Bronchial lymph node (tissue), 1 donor: ENCODE measurements around the genes GJA5, NBPF11 and NUDT4B.

GRCh38 chr1:147167555-147167858 lies 4.8 kb downstream of the PRKAB2 start:
- PRO-cap: no peak

DNA sequence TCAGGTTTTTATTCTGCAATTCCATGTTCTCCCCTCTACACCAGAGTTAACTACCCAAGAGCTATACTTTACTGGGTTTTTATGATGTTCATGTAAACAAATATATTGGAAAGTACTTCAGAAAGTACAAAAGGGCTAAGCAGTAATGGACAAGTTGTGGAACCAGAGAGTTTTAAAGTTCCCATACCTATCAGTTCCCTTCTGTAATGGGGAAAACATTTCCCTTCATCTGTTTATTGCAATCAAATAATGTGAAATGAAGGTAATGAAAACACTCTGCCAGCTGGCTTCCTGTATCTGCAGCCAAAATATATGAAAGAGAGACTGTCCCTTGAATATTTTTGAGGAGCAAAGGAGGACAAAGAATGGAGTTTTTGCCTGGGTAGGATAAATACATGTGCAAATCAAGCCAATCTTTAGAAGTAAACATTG lies 9.9 kb downstream of the FMO5 start:
- PRO-cap: no peak

GRCh38 chr1:147504532-147505418 lies 36.5 kb upstream of the BCL9 start:
- PRO-cap: no peak

DNA sequence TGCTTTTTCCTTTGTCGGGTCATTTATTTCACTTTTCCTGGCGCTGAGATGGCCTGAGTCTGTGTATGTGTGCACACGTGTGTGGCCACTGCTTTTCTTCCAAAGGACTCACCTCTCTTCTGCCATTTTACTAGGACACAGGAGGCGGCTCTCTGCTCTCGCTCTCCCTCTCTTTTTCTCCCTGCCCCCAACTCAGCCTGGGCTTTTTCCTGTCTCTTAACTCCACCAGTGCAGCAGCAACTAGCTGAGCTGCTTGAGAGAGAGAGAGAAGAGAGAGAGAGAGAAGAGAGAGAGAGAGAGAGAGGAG lies 532 bp upstream of the BCL9 start:
- PRO-cap: unidirectional peak, minus-strand start at position 180 of the sequence

DNA sequence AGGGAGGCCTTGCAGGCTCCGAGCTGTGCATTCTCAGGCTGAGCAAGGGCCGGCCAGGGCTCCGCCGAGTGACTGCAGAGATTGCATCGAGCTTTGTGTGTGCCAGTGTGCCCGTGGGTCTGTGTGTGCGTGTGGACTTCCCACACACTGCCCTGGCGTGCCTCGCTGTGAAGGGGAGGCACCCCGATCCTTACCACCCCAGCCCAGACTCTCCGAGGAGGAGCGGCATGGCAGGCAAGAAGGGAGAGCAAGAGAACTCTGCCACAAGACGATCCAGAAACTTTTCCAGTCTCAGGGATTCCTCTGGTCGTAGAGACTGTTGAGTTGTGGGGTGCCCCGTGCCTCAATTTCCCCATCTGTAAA lies 717 bp downstream of the BCL9 start:
- PRO-cap: no peak

DNA sequence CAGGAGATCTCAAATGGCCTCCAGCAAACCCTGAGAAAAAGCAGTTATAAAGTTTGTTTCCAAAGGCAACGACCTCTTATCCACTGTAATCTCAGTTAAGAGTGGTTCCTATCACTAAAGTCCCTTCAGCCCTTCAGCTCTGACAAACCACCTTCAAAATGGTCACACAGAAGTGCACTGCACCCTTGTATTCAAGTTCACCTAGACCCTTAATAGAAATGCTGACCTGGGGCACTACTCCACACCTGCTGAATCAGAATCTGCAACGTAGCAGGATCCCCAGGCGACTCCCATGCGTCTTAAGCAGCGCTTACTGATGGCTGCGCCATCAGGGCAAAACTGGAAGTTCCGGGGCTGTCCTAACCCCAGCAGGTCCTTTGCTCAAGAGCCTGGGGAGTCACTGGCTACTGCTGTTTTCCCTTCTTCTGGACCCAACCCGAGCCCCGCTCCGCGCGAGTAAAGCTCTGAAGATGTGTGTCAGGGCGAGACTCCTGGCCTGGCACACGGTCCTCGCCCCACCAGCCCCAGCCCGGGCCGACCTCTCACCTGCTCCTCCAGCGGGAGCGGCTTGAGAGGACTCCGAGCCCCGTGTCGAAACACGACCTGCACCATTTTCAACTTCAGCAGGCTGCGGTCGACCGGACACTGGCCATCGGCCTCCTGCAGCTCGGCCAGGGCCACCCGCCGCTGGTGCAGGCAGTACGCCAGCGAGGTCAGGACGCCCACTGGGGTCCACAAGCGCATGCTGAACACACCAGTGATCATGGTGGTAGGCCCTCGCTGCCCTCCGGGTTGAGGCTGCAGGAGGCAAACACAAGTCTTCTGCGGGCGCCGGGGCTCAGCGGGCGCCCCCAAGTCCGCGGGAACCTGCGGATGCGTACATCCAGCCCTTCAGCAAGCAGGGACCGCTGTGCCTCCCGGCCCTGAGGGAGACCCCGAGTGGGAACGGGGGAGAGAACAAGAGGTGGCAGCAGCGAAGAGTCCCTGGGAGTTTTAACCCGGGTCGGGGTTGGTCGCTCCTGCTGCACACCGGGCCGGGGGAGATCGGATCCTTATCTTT lies 710 bp downstream of the ACP6 start:
- PRO-cap: no peak

DNA sequence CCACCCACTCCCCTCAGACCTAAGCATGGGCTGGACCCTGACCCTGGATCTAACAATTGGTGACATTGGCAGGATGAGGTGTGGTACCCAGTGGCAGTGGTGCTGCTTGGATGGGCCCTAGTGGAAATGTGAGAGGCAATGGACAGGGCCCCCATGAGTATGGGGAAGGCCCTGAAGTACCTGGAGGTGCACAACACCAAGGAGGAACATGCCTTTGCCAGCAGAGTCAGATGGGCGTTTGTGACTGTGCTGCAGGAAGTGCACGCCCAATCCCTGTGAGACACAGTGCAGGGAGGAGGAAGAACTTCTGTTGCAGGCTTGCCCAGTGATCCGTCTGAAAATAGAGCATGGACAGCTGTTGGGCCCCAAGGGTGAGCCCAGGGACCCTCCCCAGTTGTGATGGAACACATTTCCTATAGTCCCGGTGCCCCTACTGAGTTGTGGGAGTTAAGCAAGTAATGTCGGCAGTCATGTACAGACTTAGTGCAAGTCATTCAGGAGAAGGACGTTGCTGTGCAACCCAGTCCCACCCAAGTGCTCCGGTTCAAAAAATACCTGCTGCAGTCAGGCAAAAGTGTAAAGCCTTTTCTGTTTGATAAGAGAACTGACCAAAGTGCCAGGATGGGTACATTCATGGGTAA lies 42.6 kb downstream of the GJA5 start:
- PRO-cap: no peak

- PRO-cap: no peak
Measured at GRCh38 chr1:147760511-147760887, at the start of gene GJA5. TSS of gene GJA5 (minus strand) at chr1:147760602.

GRCh38 chr1:147762382-147762978 lies 2.1 kb upstream of the GJA5 start:
- PRO-cap: unidirectional peak, plus-strand start at chr1:147762725

DNA sequence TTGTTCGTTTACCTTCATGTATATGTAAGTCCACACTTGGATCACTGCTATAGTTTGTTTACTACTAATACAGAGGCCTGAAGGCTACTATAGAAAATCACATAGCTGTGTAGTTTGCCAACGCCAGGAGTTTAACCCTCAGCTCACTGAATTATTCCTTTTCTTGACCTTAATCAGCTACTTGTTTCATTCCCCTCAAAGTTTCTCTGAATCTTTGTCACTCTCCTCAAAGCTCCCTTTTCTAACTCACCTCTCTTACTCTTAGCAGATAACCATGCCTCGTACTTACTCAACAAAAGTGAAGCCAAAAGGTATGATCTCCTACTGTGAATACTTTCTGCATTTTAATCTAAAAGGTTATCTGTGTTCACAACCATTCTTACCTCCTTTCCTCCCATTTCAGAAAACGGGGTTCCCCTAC lies 4.1 kb downstream of the GPR89B start:
- PRO-cap: no peak

DNA sequence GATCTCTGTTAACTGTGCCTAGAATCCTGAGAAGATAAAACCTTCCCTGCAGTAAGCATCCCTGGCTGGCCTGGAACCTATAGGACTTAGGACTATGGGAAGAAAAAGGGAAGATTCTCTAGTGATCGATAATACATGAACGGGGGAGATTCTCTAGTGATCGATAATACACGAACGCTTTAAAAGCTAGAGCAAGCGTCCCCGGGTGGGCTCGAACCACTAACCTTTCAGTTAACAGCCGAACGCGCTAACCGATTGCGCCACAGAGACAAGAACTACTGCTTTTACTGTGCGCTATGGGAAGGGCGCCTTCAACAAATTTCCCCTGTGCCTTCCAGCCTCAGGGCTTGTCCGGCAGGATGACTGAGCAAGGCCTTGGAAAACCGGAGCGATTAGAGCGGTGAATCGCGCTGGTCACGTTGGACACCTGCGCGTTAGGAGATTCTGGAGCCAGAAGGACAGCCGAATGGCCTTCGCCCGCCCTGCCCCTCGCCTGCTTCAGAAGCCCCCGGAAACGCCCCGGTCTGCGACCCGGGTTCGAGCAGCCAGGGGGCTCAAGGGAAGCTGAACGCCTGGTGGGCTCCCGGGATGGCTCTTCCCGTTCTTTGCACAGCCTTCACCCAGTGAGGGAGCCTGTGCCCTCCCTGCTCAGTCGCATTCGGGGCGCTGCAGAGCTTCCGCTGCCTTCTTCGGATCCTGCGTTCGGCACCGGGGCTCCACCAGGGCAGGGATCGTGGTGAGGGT lies 103.6 kb downstream of the NBPF11 start:
- PRO-cap: no peak

DNA sequence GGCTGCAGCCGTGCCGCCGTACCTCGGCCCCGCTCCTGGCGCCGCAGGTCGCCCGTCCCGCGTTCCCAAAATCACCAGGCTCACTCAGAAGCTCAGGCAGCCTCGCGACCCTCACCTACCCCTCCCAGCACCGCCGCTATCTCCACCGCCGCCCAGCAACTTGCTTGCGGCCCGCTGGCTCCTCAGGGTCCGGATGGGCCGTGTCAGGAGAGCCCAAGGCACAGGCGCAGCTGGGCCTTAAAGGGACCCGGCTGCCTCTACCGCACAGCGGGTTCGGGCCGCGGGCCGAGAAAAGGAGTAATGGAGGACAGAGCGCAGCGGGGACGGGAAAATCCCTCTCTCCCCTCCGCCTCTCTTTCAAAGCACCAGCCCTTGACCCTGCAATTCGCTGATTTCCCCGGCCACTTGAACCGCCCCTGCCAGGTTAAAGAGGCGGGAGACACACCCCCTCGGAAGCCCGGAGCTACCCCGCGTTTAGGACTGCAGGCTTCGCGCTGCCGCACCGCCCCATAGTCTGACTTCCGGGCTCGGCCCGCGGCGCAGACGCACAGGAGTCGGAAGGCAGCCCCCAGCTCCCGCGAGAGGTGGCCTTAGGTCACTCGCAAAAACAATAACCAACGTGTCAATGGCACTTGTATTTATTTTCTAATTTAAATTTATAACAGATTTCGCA lies at the start of gene NBPF11:
Gene NBPF11, minus strand, starts transcription at position 484 of the 673 bp plus-strand sequence.
- PRO-cap: unidirectional peak, minus-strand start at position 482 of the sequence

GRCh38 chr1:148302614-148302947 lies 150.5 kb upstream of the NBPF11 start:
- PRO-cap: no peak

- PRO-cap: no peak
Measured at GRCh38 chr1:148425096-148425675, 57.9 kb downstream of the PPIAL4G start.

DNA sequence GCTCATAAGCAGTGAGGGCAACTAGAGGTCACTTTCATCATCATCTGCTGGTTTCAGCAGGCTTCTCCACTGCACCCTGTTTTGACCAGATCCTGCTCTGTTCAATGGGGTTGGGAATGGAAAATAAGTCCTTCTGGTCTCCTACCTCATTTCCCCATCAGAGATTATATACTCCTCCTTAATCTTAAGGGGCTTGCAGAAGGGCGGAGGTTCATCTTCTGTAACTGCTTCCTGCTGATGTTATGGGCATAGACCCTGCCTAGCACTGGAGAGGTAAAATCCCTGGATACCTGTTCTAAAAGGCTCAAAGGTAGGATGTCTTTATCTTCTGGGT lies 49.9 kb downstream of the PPIAL4G start:
- PRO-cap: no peak

DNA sequence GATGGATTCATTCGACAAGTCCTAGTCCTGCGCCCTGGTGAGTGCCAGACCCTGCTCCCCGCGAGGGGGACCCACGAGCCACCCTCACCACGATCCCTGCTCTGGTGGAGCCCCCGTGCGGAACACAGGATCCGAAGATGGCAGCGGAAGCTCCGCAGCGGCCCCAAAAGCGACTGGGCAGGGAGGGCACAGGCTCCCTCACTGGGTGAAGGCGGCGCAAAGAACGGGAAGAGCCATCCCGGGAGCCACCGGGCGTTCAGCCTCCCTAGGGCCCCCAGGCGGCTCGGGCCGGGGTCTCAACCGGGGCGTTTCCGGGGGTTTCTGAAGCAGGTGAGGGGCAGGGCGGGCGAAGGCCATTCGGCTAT lies 45.6 kb upstream of the PPIAL4G start:
- PRO-cap: no peak

DNA sequence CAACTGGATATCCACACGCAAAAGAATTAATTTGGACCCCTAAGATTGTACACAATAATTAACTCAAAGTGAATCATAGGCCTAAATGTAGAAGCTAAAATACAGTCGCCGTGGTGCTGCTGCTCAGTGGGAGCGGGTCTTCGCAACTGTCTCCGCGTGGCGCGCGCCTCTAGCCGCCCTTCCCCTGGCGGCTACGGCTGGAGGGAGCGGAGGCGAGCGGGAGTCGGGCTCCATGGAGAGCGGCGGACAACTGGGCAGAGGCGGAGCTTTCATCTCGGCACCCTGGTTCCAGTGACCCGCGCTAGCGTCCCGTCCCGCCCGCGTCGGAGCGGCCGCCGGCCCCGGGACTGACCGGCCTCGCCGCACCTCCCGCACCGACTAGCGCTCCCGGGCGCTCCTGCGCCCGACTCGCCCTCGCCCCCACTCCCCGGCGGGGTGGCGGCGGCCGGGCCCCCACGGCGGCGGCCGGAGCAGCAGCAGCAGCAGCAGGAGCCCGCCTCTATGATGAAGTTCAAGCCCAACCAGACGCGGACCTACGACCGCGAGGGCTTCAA lies at the start of gene NUDT4B:
Gene NUDT4B, plus strand, starts transcription at position 323 of the 554 bp plus-strand sequence.
- PRO-cap: no peak

- PRO-cap: no peak
Measured at GRCh38 chr1:148916714-148917334, 72.6 kb downstream of the PDE4DIP start.

DNA sequence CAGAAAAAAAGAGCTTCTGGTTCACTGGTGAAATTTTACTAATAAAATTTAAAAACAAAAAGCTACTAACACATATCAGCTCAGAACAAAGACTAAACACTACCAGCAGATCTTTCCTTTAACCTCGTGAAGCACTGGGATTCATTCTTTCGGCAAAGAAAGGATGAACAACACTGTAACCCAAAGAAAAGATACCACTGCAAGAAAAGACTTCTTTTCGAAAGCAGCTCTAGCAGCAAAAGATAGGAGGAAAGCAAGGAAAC lies 1.1 kb downstream of the NBPF9 start:
- PRO-cap: no peak

GRCh38 chr1:149841656-149842421 lies 711 bp downstream of the H2AC18 start:
- PRO-cap: unidirectional peak, plus-strand start at chr1:149841858; unidirectional peak, plus-strand start at chr1:149842154